Measurements from ENCODE around the gene TOX3.

DNA sequence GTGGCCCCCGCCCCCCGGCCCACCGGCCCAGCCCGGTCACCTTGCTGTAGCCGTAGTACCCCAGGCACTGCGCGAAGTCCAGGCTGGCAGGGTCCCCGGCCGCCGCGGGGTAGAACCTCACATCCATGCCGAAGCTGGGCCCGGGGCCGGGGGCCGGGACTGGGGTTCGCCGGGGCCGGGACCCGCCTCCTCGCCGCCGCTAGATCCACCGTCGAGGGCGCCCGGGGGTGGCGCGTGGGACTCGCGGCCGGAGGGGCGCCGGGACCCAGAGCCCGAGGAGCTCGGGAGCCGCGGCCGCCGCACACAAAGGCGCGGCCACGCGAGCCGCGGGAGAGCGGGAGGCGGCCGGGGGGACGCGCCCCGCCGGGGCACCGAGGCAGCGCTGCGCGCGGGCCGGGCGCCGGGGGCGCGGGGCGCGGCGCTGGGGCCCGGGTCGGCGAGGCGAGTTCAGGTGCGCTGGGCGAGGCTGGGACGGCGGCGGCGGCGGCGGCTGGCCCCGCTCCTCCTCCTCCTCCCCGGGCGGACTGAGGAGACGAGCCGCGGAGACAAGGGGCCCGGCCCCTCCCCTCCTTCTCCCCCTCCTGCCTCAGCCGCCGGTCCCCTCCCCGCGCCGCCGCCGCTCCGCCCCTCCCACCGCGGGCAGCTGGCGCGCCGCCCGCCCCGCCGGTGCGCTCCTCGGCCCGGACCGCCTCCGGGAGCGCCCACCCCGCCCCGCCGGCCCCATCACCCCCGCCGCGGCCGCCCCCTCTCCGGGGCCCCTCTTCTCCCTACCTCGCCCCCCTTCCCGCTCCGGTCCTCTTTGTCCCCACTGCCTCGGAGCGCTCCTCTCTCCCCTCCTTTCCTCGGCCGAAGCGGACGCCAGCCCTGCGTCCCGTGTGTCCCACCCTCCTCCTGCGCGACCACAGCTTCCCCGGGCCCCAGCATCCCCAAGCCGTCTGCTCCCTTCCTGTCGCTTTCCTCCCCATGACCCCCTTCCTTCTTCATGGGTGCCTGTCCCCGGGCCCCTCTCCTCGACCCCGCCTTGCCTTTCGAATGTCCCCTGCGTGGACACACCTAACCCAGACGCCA lies at the start of gene TOX3:
TOX3 (minus strand) TSS at position 547 of the 1,068 bp plus-strand sequence.
- PRO-cap: unidirectional peak, minus-strand start at position 526 of the sequence

DNA sequence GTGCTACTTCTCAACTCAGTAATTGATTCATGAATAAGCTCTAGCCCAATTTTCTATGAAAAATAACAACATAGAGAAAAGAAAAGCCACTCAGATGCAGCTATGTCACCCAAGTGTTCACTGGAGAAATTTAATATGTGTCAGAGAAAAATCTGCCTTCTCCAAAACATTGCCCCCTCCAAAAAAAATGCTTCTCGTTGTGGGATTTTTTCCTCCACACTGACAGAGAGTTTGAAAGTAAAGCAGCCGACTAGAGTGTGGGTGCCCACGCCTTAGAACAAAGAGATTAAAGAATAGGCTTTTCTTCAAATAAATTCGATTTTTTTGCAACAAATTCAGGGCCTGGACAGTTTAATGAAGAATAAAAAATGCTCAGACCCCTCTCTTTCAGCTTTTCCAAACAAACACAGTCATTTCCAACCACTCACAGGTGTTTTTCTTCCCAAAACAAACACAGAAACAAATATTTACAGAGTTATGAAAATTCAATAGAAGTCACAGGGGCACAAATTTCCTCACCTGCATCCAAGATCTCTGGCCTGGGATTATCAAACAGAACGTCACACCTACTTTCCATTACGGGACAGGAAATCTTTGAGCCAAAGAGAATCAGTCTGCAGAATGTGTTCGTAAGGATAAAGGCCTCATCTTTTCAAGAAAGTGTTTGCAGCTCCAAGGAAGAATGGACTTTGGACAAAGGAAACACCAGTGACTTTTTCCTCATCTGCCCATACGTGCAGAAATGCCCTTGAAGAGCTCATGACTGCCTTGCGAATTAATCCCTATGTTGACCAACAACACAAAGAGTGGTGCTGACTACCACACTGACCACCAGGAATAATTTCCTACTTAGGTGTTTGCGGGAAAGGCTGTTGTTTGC lies 31.2 kb upstream of the TOX3 start:
- PRO-cap: no peak

- PRO-cap: bidirectional peak, plus-strand start at chr16:53092205, minus-strand start at chr16:53091992
These were observed 37.1 kb downstream of the CHD9 start for GRCh38 chr16:53091796-53092335.

- PRO-cap: no peak
These were observed 154.7 kb downstream of the CHD9 start for GRCh38 chr16:53209357-53210036.

DNA sequence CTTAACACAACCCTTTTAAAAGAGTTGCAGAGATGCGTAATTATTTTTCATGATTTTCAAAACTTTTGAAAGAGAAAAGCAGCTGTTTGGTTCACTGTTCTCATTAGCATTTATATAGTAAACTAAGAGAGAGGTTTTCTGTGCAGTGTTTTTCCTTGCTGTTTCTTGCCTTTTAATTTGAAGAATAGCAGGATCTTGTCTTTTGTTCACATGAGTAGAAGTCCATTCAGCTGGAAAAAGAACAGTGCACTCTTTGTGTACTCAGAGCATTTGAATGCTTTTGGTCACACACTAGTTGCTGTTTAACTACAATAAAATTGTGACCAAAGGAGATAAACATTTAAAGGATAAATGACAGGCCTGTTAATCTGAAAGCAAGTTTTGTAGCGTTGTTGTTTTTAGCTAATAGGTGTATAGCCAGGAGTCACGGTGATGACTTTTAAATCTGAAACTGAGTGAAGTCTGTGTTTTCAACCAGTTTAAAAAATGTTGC lies 52.7 kb downstream of the FTO start:
- PRO-cap: no peak

GRCh38 chr16:53792798-53793228 lies 88.9 kb downstream of the FTO start:
- PRO-cap: no peak

GRCh38 chr16:54284798-54285885 lies 1.4 kb downstream of the IRX3 start:
- PRO-cap: unidirectional peak, minus-strand start at chr16:54285758

DNA sequence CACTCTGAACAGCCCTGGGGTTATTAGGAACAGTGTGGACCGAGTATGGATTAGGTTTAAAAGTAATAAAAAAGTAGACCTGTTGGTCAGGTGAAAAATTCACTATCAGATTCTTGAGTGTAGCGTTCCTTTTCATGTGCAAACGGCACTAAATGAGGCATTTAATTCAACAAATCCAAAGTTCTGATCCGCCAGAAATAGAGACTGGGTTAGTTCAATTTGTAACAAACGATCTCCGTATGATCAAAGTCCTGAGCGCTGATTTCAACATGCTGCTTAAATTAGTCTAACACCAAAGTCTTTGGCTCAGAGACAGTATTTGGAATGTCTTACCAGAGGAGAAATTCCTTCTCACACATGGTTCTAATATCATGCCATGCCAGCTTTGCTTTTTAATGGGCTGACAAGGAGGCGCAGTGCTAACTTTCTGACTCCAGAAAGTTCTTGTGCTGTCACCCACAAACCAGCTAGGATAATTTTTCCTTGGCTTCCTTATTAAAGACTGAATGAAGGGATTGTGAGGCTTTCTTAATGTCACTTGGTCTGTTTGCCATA lies 173.2 kb upstream of the IRX3 start:
- PRO-cap: no peak

- PRO-cap: no peak
These were observed 282.1 kb upstream of the IRX5 start for GRCh38 chr16:54648377-54649180.

GRCh38 chr16:54657215-54657863 lies 273.3 kb upstream of the IRX5 start:
- PRO-cap: bidirectional peak, plus-strand start at chr16:54657698, minus-strand start at chr16:54657548

DNA sequence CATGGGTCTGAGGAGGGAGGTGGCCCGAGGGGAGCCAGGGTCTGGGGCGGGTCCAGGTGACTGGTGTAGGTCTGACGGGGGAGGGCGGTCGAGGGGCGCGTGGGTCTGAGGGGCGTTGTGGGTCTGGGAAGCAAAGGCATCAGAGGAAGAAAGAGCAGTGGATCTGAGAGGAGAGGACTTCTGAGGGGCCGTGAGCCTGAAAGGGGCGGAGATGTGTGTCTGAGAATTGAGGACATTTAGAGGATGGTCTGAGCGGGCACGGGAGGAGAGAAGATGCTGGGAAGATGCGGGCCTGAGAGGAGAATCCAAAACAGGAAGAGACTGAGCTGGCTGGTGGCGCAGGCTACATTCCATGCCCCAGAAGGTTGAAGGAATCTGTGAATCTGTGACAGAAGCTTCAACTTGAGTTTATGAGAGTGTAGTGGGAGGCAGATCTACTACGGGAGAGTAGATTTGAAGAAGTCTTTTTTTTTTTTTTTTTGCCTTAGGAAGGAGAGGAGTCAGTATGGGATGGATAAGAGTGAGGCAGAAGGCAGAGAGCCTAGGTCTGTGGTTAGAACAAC lies 737 bp downstream of the LPCAT2 start:
- PRO-cap: no peak

- PRO-cap: no peak
These were observed 7.2 kb upstream of the CAPNS2 start for GRCh38 chr16:55559100-55559786.

DNA sequence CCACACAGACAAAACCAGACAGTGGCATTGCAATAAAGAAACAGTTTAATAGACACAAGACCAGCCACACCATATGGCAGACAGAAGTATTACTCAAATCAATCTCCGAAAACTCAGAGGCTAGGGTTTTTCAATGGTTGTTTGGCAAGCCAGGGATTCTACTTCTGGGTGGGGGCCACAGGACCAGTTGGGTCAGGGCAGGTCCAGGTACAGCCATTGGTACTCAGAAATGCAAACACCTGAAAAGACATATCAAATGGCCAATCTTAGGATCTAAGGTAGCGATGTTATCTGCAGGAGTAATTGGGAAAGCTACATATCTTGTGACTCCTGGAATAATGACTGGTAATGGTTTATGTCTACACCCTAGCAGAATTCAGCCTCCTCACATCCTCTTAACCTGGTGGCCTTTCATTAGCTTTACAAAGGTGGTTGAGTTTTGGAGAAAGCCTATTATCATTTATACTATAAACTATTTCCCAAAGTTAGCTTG lies 40.8 kb upstream of the CES5A start:
- PRO-cap: no peak

GRCh38 chr16:56163076-56163464 lies 28.2 kb upstream of the GNAO1 start:
- PRO-cap: no peak

DNA sequence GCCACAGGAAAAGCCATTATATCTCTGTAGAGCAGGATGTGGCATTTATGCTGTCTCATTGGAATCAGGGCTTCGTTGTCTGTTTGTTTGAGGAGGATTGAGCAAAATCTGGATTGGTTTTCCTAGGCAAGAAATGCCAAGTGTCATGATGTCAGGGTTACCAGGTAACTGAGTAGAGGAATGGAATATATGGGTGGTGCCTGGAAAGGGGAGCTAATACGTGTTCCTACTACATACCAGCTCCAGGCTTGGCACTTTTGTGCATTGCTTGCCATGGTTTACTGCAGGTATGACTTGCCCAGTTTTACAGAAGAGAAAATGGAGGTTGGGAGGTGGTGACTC lies 33.8 kb downstream of the GNAO1 start:
- PRO-cap: no peak

DNA sequence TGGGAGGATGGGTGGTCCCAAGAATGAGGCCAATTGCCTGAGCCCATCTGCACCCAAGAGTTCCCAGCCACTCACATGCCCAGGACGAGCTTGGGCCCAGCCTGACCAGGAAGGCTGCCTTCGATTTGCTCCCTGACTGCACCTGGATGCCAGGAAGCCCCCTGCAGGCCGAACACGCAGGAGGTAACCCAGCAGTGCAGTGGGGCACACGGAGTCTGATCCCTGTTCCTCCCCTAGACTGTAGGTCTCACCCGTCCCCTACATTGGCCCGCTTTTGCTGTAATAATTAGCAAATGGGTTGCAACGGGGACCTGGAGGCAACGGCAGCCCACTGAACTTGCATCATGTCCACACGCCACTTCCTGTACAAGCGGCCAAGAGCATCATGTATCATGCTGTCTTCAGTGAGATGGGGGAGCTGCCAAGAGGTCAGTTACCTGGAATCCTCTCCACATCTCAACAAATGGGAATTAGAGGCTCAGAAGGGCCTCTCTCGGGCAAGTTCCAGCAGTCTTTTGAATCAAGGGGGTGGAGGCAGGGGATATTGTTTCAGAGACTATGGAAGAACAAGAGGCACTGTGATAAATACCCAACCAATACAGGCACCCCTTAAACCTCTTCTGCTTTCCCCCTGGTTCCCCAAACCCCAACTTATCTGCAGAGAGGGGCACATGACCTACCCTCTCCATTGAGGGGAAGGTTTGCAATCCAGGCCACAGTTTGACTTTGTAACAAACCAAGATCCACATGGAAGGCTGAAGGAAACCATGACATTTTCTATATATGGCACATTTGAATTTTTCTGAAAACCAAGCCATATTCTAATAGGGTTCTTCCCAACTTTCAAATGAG lies 67.3 kb downstream of the AMFR start:
- PRO-cap: no peak

DNA sequence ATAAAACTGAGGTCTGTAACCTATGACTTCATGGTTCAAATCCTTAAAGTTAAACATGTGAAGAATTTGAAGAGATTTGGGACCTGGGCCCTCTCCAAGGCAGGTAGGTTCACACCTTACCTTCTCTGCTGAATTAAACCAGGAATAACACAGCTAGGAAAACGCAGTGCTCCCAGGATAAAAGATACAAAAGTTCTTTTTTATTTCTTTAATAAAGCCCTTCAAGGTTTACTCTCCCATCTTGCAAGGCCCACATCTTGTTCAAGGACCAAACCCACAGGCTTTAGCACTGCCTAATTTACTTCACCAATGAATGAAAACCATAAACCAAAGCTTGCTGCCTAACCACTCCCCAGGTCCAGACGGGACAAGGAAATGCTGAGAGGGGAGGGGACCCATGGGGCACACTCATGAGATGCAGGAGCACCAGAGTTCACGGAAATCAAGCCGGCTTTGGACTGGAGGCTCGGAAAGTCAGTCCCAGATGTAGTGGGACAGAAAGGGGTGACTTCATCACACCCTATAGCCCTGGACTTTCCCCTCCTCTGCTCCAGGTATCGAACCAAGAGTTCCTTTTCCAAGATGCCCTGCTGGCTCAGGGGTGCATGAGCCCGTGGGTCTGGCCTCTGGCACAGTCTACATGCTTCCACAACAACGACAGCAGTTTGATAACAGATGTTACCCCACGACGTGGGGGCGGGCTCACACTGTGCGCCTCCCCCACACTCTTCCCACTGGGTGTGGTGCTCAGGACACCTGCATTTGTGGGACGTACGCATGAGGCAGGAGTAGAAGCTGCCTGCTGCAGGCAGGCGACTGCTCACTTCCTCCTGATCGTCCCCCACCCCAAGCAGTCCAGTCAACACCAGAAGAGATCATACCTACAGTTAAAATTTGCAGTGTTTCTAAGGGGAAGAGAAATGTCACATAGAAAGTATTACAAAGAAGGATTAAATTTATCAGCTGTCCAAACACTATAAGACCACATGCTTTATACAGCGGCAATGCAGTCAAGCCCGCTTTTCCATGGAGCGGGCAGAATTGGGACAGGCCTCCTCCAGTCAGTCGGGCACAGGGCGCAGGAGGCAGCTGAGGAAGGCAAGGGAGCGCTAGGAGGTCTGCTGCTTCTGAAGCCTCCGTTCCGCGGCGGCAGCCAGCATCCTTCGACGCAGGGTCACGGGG lies 63.2 kb downstream of the AMFR start:
- PRO-cap: no peak

GRCh38 chr16:56606496-56606982 lies 1.8 kb upstream of the MT2A start:
- PRO-cap: no peak

DNA sequence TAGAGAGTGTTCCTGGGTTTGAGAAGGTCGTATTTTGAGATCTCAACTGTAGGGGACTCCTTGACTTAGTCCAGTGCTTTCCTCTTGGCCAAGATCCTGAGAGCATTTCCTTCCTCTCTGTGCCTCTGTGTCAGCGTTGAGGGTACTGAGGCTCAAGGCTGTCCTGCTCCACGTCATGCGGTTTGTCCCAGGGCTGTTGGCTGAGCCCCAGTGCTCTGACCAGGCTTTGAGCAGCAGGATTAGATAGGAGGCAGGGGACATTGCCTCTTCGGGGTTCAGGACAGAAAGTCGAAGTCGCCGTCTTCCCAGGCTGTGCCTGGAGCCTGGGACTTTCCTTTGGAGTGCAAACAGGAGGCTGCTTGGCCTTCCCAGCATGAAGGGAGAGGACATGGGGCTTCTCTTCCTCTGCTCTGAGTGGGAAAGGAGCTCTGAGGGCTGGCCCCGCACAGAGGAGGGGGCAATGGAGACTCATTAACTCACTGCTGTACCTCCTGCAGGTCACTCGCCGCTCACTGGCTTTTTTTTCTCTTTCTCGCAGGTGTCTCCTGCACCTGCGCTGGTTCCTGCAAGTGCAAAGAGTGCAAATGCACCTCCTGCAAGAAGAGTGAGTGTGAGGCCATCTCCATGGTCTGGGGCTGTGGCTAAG lies 501 bp downstream of the MT1F start:
- PRO-cap: unidirectional peak, minus-strand start at position 98 of the sequence

DNA sequence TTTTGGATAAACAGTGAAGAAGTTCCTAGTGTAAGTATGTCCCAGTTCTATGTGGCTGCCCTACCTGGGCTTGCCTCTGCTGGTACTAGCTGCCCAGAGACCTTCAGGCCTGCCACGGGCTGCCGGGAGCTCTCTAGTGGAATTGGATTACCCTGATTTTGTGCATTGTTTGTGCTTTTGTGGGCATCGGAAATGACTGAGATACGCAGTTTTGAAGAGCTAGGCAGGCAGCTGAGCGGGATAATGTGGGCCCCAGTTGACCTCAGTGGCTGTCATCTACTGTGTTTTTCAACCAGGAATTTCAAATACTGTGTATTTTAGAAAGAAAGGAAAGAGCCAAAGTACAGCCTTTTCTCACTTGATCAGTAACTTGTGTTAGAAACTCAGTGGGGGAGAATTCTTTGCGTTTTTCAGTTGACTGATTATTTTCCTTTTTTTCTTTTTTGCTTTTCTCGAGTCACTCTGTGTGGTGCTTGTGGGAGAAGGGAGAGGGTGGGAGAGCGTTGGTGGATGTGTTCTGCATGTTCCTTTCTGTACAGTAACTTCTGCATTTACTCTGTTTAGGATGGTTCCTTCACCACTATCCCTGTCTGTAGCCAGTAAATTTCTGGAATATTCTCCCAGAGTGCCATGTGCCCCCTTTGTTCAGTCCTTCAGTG lies 15.2 kb upstream of the SLC12A3 start:
- PRO-cap: no peak